ENCODE results near the genes ABCB8, H2BK1 and SMARCD3.

GRCh38 chr7:151028369-151029067 lies at the start of gene ABCB8:
Gene ABCB8 (plus strand): TSS chr7:151028450.
- PRO-cap, result bidirectional peak, plus-strand start at chr7:151028461, minus-strand start at chr7:151028249

DNA sequence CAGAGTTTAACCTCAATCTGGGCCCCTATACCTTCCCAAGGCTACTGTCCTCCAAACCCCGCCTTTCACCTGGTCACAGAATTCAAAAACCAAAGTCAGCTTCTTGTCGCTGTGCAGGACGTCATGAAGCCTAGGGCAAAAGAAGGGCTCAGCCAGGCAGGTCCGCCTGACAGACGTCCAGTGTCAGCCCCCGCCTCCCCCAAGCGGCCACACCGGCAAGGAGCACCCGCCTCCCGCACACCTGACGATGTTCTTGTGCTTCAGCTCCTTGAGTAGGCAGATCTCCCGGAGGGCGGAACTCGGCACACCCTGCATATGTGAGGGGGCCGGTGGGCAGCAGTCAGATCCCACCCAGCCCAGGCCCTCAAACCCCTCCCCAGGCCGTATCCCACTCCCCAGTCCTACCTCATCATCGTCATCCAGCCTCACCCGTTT lies 1.0 kb downstream of the CDK5 start:
- PRO-cap, result no peak

DNA sequence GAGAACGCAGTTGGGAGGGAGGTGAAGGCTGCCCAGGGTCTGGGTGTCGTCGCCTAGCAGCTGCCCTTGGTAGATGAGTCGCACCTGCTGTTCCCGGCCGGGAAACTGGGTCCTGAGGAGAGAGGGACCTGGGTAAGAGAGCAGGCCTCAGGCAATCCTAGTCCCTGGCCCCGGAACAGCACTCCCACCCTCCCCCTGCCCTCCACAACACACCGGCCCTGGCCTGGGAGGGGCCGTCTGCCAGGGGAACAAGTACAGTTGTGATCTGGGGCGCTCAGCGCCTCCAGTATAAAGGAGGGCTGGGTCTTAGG lies 1.1 kb upstream of the FASTK start:
- PRO-cap, result no peak

DNA sequence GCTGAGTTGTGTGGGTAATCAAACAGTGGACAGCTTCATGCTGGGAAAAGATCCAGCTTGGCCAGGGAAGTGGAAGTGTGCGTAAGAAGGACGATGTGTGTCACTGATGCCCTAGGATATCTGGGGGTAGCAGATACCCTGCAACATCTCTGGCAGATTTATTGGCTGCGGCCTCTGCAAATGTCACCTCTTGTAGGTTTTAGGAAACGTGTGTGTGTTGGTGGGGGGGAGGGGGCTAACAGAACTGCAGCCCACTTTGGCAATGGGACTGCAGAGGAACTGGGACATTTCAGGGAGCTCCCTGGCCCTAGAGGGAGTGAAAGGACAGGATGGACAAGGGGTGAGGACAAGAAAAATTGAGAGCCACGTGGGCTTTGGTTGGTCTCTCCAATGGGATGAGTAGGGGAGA lies 910 bp upstream of the AGAP3 start:
- PRO-cap, result no peak

DNA sequence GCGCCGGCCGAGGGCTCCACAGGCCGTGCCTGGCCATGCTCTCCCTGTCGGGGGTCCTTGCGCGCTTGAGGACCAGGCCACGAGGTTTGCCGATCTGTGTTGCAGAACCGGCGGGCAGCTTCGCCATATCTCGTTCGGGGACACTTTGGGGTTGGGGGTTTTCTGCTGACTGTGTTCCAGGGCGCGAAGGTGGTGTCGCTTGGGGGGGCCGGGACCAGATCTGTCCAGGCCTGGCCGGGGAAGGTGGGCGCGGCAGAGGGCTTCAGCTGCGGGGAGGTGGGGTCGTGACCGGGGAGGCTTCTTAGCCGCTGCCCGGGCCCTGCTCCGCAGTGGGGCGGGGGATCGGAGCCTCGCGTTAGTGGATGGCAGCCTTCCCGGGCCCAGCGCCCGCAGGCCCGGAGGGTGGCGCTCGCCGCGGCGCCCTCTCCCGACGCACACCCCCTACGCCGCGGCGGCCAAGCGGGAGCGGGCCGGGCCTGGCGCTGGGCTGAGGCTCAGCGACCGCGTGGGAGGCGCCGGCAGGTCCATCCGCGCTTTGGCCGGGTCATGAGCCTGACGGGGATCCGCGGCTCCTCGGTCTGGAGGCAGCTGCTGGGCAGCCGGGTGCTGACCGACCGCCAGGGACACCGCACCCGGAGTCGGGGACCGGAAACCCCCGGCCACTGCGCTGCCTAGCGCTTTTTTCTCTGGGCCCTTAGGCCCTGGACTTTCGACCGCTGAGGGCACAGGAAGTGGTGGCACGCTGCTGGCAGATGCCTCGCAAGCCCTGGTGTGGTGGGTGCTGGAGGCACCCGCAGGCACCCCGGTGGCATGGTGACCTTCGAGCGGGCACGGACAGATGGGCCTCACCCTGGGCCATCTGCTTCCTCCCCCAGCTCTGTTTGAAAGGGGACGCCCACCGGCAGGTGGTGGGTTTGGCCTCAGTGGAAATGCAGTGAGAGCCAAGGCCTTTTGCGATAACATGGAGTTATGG lies 1.1 kb downstream of the AGAP3 start:
- PRO-cap, result unidirectional peak, minus-strand start at position 879 of the sequence

DNA sequence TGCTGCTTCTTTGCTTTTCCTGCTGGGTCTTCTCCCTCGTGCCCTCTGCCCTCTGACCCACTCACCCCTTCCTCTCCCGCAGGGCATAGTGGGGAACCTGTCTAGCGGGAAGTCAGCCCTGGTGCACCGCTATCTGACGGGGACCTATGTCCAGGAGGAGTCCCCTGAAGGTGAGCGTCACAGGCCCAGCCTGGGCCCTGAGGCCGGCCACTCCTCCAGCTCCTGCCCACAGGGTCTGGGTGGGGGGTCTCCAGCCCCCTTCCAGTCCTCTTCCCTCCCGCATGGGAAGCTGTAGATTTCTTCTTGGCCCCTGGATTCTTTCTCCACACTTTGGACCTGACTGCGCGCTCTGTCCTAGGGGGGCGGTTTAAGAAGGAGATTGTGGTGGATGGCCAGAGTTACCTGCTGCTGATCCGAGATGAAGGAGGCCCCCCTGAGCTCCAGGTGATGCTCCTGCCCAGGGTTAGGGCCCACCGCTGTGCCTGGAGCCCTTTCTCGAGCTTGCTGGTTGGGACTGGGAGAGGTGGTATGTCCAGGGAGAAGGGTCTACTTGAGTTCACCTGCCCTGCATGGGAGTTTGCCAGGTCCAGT lies 30.8 kb downstream of the AGAP3 start:
- PRO-cap, result no peak

DNA sequence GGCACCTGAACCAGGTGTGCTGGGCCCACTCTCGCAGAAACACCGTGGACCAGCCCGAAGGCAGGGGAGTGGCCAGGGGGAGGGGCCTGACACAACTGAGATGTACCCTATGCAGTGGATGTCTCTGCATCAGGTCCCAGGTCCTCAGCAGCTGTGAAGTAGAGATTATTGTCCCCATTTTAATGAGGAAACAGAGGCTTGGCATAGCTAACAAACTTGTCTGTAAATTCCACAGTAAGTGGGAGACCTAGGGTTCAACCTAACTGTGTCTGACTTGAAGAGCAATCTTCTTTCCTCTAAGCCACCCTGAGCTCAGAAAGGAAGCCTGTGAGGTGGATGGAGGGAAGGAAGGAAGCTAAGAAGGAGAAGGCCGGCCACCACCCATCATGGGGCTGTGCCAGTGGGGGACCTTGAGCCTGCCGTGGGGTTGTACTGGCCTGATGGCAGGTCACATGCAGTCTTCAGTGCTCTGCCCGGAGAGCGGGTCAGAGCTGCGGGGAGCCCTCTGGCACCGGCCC lies 31.8 kb downstream of the GBX1 start:
- PRO-cap, result no peak

- PRO-cap, result no peak
These were observed at the start of gene H2BK1 for GRCh38 chr7:151210106-151210520. Gene H2BK1 (minus strand): TSS chr7:151210488.

GRCh38 chr7:151235863-151237187 lies 4.0 kb downstream of the CHPF2 start:
- PRO-cap, result no peak

- PRO-cap, result no peak
These were observed at the start of gene SMARCD3 for GRCh38 chr7:151248494-151249014. Gene SMARCD3 (minus strand): TSS chr7:151248694.

DNA sequence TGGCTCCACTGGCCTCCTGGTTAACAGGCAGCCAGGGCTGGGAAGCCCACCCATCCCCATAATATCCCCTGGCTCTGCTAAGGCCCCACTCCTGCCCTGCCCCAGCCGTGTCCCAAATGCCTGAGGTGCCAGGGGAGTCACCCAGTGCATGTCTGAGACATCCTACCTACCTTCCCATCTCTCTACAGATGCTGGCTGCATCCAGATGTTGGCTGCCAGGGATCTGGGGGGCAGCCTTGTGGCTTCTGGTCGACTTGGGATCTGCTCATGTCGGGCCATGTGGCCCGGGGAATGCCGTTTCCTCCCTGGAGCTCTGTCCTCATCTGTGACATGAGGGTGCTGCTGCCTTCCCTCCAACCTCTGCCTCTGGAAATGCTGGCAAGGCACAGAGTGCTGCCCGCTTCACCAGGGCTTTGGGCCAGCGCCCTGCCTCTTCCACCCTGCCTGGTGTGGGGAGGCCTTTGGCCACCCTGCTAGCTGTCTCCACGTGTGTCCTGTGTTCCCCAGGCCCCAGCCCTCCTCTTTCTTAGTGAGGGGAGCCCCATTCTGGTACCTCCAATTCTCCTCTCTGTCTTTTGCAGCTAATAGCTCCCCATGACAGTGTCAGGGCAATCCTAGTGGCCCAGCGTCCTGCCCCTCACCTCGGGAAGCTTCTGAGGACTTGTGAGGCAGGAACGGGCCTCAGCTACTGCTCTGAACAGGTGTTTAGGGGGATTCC lies 5.8 kb upstream of the SMARCD3 start:
- PRO-cap, result no peak

DNA sequence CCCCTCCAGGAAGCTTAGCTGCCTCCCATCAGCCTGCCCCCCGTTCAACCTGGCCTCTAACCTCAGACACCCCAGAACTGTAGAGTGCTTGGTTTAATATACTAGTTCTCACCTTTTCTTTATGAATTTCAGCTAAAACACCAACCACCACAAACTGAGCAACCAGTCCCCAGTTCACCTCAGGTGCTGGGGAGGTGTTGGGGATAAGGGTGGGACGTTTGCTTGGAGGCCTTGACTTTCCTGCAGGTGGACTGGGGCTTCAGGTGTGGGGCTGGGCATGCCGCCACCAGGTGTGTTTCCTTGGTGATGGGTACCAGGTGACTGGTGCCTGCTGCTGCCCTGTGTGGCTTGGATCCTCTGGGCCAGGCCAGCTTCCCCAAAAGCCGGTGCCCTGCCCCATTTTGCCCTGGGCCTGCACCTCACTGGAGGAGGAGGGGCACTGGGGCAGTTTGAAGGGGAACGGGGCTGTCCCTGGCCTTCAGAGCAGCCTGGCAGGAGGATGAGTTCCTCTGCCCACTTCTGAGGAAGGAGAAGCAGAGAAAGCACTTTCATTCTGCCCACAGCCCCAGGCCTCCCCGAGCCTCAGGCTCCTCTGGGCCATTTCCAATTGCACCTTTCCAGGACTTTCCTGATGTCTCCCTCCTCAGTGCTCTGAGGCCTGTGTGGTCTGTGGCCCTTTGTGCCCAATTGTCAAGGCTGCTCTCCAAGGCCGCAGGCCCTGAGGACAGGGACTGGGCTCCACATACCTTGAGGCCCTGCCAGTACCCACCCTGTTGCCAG lies 25.1 kb upstream of the SMARCD3 start:
- PRO-cap, result no peak

DNA sequence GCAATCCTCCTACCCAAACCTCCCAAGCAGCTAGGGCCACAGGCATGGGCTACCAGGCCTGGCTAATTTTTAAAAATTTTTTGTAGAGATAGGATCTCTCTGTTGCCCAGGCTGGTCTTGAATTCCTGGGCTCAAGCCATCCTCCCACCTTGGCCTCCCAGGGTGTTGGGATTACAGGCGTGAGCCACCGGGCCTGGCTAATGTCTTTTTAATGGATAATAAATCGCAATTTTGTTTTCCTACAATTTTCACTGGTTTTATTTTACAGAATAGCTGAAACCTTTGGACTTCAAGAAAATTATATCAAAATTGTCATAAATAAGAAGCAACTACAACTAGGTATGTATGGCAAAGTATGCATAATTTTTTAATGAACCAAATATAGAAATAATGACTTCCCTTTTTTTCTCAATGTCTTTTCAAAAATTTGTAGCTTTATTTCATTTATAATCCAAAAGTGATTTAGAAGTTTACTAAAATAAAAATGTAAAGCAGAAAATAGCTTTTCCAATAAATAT lies 11.0 kb downstream of the NUB1 start:
- PRO-cap, result no peak

DNA sequence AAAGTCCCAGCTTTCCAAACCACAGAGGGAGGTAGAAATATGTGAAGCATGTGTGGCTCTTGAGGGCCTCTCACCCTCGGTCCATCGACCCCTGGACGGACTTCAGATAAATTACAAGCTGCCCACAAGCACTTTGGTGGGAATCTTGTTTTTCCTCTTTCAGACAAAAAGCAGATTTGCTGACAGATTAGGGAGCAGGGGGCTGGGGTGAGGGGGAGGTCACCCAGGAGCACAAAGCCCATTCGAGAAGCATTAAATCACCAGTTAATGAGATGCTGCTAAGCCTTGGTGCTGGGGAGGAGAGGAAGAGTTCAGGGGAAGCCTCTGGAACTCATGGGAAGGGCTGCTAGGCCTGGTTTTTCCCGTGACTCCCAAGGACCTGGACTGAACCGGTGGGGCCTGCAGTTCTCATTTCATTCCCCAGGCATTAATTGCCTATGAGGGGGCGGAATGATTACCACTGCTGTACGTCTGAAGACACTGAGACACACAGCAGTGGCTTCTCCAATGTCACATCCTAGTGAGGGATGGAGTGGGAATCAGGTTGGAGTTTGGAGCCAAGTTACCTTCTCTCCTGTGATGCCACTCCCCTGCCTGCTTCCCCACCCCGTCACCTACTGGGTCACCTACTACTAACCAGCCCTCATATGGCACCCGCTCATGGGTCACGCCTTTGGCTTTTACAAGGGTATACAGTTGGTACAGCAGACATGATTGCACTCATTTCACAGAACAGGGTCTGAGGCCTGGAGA lies 11.1 kb downstream of the CRYGN start:
- PRO-cap, result no peak

DNA sequence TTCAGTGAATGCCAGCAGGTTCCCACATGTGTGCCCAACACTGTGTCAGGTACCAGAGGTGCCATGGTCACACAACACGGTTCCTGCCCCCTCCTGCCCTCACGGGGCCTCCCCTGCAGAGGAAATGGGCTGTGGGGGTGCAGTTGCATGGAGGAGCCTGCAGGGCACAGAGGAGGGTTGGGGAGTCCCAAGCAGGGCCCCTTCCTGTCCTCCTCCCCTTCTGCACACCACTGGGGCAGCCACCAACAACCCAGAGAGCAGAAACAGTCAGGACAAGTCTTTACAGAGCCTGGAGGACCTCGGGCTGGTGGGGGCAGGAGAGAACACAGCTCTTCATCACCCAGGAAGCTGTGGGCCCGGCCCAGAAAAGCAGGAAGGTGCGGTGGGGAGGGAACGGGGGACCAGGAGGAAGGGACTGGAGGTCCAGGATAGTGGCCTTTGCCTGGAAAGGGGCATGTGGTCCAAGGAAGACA lies 7.0 kb downstream of the CRYGN start:
- PRO-cap, result no peak

DNA sequence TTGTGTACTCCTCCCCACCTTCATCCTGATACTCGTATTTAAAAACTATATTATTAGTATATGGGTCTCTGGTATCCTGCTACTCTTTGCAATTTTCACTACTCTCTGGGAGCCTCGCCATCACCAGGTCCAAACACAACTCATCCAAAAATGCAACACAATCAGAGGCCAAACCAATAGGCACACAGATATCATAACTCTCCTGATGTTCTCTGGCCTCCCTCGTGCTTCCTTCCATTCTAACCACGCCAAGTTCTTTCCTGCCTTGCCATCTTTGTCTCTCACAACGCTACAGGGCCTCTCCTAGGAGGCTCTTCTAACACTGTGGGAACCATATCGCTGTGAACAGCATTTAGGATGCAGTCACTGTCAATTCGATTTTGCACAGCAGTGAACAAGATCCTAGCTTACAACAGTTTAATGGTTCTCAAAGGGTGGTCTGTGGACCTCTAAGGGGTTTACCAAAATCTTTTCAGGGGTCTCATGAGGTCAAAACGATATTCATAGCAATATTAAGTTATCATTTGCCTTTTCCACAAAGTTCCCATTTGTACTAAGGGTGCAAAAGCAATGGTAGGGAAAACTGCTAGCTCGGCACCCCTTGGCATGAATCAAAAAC lies 7.2 kb downstream of the RHEB start:
- PRO-cap, result no peak

DNA sequence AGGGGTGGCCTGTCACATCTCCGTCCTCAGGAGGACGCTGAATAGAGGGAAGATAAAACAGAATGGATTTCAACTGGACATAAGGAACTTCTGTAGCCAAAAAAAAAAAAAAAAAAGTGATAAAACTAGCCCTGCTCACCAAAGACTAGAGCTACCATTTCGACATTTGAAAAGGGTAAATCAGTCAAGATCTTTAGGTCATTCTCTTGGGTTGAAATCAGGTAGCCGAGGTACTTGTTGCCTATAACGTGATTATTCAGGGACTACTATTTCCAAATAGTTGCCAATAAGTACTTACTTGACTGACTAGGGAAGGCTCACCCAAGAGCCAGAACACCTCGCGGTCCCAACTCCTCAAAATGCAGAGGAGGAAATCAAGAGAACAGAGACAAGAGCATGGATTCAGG lies 2.1 kb downstream of the RHEB start:
- PRO-cap, result no peak

GRCh38 chr7:151757040-151757557 lies 119.8 kb downstream of the PRKAG2 start:
- PRO-cap, result no peak

DNA sequence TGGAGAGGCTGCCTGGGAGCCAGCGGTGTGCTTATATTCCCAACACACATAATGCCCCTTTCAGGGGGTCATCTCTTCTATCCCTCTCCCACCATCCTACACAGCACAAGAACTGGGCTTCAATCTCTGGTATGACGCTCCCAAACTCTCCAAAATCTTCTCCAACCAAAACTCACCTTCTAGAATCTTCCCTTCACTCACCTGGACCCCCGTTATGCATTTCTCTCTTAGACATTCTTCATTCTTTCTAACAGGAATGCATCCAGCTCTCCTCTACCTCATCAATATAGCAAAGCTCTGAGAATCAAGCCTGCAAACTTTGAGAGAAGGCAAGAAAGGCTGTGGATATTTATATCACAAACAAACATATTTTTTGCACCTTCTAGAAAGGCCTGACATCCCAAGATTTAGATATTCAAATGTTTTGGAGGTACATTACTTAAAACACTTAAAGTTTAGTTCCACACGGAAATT lies 104.7 kb downstream of the PRKAG2 start:
- PRO-cap, result no peak

DNA sequence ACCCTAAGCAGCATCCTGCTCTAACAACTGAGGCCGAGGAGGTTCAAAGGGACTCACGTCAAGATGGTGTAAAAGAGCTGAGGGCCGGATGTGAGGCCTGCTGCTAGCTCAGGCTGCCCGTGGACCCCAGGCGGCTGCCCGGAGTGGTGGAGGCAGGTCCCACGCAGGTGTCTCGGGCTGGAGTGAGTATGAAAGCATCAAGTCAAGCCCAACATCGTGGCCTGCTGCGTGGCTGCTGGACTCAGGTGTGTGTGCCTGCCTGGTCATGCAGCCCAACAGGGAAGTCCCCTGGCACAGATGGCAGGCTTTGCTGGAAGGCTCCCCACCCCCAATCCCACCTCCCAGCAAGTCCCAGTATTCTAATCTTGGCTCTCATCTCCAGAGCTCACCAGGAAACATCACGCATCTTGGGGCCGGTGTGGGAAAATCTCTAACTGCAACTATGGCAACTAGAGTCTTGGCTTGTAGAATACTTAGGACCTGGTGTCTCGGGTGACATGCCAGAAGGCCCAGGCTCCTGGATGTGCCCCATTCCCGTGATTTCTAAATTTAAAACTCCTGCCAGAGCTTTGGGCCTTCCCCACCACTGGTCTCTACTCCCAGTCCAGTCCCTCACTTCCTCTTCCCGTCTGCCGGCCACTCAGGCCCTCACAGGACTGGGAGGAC lies 86.0 kb downstream of the PRKAG2 start:
- PRO-cap, result no peak